Esophagus muscularis mucosa (tissue), 4 donors: ENCODE measurements around a stretch of chr17.

- PRO-cap = no peak
- RAMPAGE, long total RNA, 4 experiments = no peak in any of the 4 experiments
These were observed 4.1 kb upstream of the SIRT7 start for GRCh38 chr17:81921823-81922722.

GRCh38 chr17:81923820-81924587, 3.5 kb downstream of the MAFG start:
- PRO-cap = no peak
- RAMPAGE, long total RNA, 4 experiments = no peak in any of the 4 experiments

DNA sequence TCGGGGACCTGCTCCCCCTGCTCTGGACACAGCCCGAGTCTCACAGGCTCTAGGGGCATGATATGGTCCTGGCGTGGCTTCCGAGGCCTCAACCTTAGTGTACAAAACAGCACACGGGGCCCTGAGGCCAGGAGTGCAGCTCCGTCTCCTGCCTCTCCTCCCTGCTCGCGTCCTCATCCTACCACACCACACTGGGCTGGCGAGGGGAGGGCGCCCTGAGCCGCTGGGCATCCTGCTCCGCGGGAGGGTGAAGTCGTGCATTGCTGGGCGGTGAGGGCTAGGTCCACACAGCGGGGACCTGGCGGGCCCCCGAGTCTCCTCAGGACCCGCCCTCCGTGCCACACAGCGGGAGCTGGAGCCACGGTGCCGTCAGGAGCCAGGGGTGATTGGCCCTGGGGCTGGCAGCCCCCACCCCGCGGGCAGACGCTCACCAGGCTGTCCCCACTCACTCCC, 1.2 kb upstream of the MAFG start:
- PRO-cap = no peak
- RAMPAGE, long total RNA, 4 experiments = no peak in any of the 4 experiments

DNA sequence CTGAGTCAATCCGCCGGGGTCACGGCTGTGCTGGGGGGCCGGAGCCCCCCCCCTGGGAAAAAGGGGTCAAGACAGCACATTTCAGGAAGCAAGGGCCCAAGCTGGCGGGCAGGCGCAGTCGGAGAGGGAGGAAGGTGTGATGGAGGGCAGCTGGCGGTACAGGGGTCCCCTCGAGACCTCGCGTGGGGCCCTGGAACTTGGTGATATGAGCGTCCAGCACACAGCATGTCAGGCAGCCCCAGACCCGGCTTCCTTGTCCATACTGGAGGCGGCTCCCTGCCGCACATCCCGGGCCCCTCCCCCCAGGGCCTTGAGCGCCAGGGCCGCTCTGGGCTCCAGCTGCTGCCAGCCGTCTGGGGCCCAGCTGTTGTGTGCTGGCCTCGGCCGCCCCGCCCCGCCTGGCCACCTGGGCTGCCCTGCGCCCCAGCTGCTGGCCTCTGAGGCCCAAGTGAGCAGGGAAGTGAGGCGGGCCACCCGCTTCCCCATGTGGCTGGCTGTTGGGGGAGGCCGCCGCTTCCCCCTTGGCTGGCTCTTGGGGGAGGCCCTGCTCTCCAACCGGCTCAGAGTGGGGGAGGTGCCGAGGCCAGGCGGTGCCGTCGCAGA, 5.7 kb upstream of the NOTUM start:
- PRO-cap = no peak
- RAMPAGE, long total RNA, 4 experiments = no peak in any of the 4 experiments

DNA sequence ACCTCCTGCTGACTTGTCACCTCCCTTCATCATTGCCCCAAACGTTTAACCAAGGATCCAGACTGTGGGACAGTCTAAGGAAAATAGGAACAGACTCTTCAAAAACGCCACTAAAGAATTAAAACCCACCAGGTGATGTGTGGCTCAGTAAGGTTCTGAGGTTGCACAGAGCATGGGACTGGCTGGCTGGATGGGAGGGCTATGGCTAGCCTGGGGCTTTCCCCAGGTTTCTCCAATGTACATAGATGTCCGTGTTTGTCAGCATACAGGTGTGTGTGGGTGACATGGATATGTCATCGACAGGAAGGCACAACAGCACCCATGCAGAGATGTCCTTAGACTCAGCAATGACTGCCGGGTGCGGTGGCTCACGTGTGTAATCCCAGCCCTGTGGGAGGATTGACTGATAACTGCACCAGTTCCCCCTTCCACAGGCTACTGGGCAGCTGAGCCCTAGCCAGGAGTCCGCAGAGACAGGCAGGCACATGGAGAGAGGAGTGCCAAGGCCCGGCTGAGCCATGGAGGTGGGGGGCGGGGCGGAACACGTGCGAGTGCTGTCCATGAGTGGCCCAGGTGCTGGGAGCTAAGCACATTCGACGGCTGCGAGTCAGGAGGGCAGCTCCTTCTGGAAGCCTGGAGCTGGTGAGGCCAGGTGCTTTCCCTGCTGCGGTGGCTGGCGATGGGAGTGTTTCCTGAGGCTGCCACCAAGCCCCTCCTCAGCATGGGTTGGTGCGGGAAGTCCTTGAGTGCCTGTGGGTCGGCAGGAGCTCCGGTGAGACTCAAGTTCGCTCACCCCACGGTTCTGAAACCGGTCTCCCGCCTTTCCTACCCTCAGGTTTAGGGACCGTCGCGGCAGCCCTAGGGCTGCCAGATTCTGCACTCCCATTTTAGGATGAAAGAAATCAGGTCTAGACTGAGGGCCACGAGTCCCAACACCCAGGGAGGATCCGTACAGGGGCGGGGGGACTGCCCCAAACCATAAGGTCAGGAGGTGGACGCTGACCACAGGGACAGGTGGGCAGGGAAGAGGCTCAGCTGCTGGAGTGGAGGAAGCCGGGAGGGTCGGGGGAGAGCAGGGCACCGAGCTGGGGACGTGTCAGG, 871 bp upstream of the ASPSCR1 start:
- PRO-cap = unidirectional peak, plus-strand start at position 590 of the sequence
- RAMPAGE, long total RNA, 4 experiments = no peak in any of the 4 experiments

- PRO-cap = no peak
- RAMPAGE, long total RNA, 4 experiments = no peak in any of the 4 experiments
These were observed 16.9 kb downstream of the CENPX start for GRCh38 chr17:82005559-82006420.

DNA sequence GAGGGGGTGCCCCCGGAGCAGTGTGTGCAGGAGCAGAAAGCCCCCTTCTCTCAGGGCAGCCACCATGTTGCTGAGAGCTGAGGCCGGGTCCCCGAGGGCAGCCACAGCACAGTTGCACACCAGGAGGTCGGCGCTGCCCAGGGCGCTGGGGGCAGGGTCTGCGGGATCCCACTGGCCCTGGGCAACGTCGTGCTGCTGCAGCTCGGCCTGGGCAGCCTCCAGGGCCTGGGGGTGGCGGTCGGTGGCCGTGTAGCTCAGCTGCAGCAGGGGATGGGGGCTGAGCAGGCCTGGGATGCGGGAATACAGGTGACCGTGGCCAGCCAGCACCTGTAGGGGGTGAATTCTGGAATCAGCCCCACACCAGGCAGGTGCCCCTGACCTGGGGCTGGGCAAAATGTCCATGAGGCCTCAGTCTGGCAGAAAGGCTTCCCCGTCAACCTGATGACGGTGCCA, 12.5 kb downstream of the FASN start:
- PRO-cap = no peak
- RAMPAGE, long total RNA, 4 experiments = no peak in any of the 4 experiments

DNA sequence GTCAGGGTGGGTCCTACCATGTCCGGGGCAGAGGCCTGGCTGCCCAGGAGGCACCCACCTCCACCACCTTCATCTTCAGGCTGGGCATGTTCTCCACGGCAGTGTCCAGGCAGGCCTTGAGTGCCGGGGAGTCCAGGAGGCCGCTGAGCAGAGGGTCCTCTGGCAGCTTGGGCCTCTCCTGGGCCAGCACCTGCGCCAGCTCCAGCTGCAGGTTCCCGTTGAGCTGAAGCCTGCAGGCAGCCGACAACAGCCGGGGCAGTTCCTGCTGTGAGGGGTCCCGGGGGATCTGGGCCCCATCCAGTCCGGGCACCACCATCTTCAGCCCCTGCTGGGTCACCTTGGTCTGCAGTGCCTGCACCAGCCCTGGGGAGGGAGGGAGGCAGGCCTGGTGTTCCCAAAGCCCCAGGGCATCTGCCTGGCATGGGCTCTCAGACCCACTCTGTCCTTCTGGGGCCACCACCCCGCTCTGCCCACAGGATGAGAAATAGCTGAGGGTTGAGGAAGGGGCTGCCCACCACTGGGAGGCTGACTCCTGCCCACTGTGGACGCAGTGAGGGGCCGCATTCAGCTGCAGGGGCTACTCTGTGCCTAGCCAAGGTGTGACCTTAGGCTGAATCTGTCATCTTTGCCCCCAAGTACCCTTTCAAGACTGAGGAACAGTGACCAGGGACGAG, 11.7 kb downstream of the FASN start:
- PRO-cap = no peak
- RAMPAGE, long total RNA, 4 experiments = no peak in any of the 4 experiments

DNA sequence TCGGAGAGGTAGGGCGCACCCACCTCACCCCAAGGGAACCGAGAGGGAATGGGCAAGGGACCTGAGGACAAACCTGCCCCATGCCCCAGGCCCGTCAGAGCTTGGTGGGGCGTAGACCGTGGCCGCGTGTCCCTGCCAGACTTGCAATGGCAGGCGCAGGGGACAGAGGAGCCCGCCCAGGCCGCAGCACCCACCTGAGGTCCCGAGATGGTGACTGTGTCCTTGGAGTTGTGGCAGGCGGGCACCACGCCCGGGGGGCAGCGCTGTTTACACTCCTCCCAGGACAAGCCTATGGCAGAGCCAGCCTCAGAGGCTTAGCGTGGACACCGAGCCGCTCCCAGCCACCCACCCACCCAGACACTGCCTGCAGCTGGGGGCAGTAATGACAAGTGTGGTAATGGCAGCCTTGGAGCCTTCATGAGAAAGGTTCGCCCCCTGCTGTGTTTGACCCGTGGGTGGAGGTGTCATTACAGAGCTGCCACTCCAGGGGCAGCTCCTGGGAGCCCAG, 8.5 kb downstream of the FASN start:
- PRO-cap = no peak
- RAMPAGE, long total RNA, 4 experiments = no peak in any of the 4 experiments

- PRO-cap = no peak
- RAMPAGE, long total RNA, 4 experiments = no peak in any of the 4 experiments
These were observed 4.9 kb downstream of the FASN start for GRCh38 chr17:82093152-82093505.

DNA sequence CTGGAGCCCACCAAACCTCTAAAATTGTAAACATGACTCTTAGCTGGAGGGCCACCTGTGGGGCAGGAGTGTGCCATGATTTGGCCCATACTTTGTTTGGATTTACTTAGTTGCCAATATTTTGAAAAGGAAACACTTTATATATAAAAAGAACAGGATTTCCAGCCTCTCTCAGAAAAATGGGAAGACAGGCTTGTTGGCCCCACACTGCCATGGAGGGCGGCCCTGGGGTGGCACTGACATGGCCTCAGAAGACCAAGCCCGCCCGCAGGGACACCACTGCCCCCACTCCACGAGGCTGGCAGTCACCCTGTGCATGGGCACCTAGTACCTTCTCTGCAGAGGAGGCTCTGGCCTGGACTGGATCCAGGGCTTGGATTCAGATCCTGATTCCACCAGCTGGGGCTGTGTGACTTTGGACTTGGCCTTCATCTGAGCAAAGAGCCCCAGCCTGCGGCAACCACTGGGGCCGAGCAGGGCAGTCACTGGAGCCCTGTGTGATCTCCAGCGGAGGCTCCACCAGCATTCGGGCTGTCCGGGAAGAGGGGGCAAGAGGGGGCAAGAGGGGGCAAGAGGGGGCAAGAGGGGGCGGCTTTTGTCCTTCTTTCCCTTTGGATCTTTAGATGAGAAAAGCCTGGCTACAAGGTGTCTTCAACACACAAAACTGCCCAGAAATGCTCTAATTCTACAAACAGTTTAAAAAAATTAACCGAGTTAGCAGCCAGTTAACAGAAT, 16.9 kb upstream of the FASN start:
- PRO-cap = no peak
- RAMPAGE, long total RNA, 4 experiments = no peak in any of the 4 experiments

DNA sequence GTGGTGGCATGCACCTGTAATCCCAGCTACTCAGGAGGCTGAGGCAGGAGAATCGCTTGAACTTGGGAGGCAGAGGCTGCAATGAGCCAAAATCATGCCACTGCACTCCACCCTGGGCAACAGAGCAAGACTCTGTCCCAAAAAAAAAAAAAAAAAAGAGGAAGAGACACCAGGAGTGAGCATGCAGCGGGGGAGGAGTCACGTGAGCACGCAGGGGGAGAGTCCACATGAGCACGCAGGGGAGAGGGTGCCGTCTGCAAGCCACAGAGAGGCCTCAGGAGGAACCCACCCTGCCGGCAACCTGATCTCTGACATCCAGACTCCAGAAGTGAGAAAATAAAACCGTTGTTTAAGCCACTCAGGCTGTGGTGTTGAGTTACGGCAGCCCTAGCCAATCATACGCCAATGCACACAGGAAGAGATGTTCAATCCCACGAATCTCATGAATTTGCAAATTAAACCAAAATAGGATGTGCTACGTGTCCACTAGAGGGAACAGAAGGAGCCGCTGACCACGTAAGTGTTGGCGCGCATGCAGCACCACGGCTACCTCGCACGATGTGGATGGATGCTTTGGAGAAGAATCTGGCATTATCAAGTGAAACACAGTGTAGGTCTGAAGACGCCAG, 42.2 kb downstream of the CCDC57 start:
- PRO-cap = no peak
- RAMPAGE, long total RNA, 4 experiments = no peak in any of the 4 experiments

- PRO-cap = no peak
- RAMPAGE, long total RNA, 4 experiments = no peak in any of the 4 experiments
These were observed 19.0 kb downstream of the CCDC57 start for GRCh38 chr17:82193555-82194158.

DNA sequence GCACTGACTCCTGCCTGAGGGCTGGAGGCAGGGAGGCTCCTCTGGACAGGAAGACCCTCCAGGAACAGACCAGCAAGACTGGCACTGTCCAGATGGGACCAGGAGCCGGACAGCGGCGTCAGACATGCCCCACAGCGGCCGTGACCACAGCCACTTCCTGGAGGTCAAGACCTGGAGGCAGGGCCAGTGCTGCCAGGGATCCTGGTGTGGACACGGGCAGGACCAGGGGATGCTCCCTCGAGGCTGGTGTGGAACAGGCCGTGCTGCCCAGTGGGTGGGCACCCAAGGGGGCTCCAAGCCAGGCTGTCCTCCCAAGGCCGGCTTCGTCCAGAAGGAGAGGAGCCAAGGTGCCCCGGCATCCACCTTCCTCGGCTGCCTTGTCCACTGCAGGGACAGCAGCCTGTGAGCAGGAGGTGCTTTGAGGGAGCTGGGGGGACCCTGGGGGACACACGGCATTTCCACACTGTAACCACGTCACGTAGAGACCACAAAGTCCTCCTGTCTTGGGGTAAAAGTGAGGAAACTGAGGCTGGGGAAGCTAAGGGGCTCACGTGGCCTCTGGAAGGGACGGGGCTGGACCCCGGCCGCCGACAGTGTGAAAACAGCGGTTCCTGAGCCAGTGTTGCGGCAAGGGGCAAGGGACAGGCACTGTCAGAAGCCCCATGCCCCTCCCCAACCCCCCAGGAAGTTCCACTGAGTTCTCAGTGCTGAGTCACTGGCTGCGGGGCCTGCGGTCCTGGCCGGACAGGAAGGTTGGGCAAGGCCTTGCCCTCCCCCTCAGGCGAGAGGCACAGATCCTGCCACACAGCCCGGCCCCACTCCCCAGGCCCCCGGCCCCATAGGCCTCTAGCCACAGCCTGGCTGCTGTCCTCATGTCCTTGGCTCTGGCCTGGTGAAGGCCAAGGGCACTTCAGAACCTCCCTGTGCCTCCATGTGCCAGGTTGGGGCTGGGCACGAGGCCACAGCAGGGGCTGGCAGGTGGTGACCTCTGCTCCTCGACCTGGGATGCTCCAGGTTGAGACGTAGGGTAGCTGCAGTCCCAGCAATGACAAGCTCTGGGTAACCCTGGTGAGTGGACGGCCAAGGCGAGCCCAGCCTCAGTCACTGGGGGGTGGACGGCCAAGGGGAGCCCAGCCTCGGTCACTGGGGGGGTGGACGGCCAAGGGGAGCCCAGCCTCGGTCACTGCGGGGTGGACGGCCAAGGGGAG, 4.9 kb upstream of the CCDC57 start:
- PRO-cap = bidirectional peak, plus-strand start at position 712 of the sequence, minus-strand start at position 595 of the sequence
- RAMPAGE, long total RNA, 4 experiments = no peak in any of the 4 experiments

DNA sequence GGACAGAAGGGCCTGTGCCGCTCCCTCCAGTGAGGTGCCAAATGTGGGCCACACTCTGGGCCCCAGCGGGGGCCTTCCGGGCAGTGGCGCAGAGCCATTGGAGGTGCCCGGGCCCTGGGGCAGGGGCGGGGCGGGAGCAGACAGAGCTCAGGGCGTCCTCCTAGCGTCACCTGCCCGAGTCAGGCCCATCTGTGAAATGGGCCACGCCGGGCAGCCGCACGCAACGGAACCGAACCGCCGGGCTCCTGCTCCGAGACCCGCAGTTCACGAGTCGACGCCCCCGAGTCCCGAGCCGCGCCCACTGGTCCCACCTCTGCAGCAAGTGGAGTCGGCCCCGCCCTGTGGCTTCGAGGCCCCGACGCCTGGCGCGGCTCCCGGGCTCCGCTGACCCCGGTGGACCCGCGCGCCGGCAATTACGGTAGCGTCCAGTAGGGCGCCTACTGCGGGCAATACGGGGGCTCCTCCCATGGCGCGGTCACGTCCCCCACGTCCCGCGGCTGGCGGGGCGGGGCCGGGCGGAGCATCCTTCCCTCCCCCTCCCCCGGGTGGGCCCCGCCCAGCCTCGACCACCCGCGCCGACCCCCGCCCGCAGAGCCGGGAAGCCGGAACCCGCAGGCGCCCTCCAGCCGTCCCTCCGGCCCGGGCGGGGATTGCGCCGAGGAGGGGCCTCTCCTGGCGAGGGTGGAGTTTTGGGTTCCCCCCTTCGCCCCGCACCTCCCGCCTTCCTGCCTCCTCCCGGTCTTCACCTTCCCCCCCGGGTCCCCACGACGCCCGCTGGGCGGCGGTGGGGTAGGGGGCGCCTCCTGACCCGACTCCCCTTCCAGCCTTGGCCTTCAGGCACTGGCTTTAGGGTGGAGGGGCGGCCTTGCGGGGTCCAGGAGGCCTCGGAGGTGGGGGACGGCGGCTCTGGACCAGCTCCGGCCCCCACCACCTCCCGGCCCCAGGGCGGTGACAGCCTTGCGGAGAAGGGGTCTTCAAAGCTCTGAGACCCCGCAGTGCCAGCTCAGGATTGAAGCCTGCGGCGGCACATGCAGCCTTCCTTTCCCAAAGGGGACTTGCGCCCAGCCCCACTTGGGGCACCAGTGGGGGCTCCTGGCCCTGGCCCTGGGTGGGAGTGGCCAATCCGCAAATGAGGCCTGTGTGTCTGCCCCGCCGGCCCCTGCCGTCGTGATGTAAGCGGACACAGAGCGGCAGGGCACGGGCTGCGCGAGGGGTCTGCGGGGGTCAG, 2.2 kb downstream of the SLC16A3 start:
- PRO-cap = bidirectional peak, plus-strand start at position 487 of the sequence, minus-strand start at position 415 of the sequence
- RAMPAGE, long total RNA, 4 experiments = no peak in any of the 4 experiments

DNA sequence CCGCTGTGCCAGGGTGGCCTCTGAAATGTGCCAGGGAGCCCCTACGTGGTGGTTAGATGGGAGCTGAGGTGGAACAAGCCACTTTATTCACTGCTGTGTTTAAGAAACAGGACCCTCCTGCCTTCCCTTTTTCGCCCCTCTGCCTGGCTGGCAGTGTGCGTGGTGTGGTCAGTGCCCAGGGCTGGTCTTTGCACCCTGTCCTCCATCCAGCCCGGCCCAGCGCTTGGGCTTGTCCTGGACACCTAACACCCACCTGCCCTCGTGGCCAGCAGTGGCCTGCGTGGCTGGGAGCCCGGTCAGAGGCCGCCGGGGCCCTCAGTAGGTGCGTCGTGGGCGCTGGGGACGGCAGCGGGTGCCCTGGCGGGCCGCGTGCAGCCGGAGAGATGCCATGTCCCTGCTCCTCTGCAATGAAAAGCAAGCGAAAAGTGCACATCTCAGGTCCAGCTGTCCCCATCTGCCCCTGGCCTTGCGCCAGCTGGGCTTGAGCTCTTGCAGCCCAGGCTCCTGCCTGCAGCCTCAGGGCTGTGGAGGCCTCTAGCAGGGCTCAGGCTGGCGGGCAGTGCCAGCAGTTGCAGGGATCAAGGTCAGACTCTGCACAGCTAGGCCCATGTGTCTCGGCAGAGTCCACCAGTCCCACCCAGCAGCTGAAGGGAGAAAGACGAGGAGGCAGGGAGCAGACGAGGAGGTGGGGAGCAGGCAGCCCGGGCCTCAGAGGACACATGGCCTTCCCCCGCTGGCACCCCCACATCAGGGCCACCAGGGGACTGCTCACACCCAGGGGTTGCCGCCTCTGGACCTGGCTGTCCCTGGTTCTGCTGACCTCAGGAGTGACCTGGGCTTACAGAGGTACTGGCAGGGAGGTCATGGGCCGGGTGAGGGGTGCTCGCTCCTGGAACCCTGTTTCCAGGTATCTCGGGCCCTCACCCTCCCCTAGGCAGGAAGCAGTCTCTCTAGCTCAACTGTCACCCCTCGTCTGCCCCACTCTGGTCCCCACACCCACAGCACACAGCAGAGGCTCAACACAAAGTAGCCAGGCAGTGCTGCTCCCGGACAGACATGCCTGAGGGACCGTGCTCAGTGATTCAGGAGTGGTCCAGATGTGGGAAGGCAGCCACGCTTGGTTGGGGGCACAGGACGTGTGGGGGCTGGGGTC, 11.2 kb downstream of the SLC16A3 start:
- PRO-cap = no peak
- RAMPAGE, long total RNA, 4 experiments = no peak in any of the 4 experiments

GRCh38 chr17:82241368-82242041, 12.7 kb downstream of the SLC16A3 start:
- PRO-cap = bidirectional peak, plus-strand start at chr17:82241874, minus-strand start at chr17:82241657; bidirectional peak, plus-strand start at chr17:82242122, minus-strand start at chr17:82241949
- RAMPAGE, long total RNA, 4 experiments = no peak in any of the 4 experiments

- PRO-cap = no peak
- RAMPAGE, long total RNA, 4 experiments = no peak in any of the 4 experiments
These were observed 11.6 kb downstream of the CSNK1D start for GRCh38 chr17:82261842-82262295.

GRCh38 chr17:82274047-82274699, 673 bp upstream of the CSNK1D start:
- PRO-cap = no peak
- RAMPAGE, long total RNA, 4 experiments = no peak in any of the 4 experiments

- PRO-cap = no peak
- RAMPAGE, long total RNA, 4 experiments = no peak in any of the 4 experiments
These were observed 8.5 kb upstream of the CSNK1D start for GRCh38 chr17:82281932-82282468.